Omental fat pad (tissue), 4 donors: Measurements from ENCODE around the gene ATP6AP2.

DNA sequence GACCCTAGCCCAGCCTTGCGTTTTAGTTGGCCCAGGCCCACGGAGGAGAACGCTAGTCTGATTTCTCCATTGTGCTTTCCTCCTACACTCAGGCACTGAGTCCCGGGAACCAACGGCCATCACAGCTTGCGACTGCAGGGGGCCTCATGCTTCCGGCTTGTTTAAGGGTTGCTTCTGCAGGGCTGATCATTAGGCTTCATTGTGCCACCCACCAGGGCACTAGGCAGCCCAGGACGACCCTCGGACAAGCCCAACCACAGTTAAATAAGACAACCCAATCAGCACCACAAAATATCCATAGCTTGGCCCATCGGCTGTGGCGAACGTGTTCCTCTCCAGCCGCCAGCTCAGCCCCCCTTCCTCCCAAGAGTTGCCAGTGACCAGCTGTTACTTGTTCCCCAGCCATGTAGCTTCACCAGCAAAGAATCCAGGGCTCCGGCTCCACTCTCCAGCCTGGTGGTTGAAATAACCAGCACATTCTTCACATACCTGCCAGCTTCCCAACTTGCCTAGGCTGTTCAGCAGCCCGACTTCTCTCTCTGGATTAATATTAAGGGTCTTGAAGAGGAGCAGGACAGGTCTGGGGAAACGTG, 200.4 kb downstream of the BCOR start:
- PRO-cap, result no peak
- RAMPAGE, long total RNA, 4 experiments, result no peak in any of the 4 experiments

DNA sequence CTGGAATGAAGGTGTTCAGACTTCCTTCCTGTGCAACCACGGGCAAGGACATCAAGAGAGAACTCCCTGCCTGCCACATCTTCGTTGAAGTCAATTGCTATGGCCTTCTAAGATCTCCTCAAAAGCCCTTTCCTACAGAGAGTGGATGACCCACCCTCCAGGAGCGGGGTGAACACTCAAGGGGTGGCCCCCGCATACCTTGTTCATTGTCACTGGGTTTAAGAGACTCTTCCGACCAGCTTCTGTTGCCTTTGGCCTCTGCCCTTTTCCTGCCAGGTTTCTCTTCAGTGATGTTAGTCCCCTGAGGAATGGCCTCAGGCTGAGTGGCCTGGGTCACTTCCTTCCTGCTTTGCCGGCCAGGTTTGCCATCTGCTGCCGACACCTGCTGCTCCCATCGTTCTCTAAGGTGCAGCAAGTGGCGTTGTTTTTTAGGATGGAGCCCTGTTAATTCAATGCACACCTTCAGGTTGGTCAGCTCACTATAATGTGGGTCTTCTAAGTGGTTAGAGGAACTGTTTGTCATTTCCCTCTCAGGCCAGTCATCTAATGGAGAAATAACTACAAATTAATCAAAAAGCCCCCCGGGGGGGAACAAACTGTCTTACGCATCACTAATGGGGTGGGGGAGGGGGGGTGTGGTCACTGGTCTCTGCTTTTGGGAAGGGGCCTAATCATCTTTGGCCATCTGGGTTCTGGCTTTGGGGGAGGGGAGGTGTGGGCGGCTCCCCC, 34.2 kb downstream of the BCOR start:
- PRO-cap, result no peak
- RAMPAGE, long total RNA, 4 experiments, result no peak in any of the 4 experiments

DNA sequence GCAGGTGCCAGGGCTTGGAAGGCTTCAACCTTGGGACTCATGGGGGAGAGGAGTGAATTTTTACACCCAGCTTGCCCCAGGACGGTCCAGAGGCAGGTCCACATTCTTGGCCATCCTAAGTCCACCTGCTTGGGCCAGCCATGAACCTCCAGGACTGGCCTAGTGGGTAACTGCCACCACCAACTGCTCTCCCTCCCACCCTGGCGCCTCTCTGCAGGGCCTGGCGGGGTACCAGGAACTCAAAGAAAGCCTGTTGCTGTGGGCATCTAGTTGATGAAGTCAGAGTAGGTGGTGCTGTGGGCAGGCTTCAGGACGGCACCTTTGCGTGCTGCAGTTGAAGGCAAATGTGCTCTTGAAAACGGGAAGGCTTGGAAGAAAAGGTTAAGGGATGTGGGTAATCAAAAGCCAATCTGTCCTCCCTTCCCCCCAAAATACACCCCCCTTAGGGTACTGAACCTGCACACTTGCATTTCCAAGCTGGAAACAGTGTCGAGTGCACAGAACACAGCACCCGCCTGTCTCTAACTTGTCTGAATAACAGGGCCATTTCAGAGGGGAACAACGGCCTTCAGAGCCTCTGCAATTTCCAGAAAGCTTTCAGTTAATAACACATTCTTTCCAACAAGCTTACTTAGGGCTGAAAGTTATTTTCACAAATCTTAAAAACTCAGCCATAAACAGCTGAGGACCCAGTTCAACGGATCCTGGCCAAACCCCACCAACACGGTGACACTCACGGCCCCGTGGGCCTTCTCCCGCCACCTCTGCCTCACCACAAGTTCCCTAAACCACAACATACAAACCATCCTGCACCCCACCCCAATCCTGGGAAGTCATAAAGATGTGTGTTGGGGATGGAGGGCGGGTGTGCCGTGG, 11.8 kb downstream of the BCOR start:
- PRO-cap, result no peak
- RAMPAGE, long total RNA, 4 experiments, result no peak in any of the 4 experiments

DNA sequence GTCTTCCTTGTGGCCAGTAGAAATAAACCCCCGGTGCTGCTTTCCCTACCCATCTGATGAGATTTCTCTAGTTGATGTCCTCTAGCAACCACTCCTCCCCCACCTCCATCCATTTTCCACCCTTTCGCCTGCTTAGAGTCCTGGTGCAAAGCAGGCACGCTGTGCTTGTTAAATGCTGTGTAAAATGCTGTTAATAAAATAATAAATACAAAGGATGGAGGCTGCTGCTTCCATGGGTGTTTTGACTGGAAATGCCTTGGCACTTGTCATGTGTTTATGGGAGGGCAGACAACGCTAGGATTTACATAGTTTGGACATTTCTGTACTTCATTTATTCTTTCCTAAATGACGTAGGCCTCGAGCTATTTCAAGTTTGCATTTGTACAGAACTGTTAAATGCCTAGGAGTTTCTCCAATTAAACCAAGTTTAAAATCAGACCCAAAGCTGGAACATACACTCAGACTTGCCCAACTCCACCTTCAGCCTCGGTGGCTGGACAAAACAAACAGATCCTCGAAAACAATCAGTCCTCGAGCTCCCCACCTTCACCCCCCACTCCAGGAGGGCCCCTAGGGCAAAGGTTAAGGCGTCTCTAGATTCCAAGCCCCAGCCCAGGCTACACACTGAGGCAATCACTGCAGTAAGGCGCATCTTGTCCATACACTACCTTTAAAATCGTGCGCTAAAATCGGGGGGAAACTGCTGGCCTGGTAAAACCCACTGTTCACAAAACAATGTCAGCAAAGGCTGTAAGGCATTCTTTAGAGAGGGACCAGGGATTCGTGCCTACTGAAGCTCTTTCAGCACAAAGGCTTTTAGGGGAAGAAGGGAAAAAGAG, 9.9 kb downstream of the BCOR start:
- PRO-cap, result no peak
- RAMPAGE, long total RNA, 4 experiments, result no peak in any of the 4 experiments

- PRO-cap, result no peak
- RAMPAGE, long total RNA, 4 experiments, result no peak in any of the 4 experiments
These were observed 54.7 kb upstream of the BCOR start for GRCh38 chrX:40152114-40153273.

GRCh38 chrX:40168794-40169013, 70.9 kb upstream of the BCOR start:
- PRO-cap, result no peak
- RAMPAGE, long total RNA, 4 experiments, result no peak in any of the 4 experiments

DNA sequence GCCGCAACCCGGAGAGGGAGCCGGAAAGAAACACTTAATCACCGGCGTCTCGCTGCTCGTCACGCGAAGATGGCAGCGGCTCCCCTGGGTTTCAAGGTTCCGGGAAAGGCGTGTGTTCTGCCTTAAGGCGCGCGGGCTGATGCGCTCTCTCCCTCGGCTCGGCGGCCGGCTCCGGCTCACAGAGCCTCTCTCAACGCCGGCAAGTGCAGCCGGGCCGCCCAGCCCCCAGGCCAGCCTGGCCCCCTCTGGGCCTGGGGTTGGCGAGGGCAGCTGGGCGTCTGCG, 73.9 kb upstream of the BCOR start:
- PRO-cap, result no peak
- RAMPAGE, long total RNA, 4 experiments, result no peak in any of the 4 experiments

DNA sequence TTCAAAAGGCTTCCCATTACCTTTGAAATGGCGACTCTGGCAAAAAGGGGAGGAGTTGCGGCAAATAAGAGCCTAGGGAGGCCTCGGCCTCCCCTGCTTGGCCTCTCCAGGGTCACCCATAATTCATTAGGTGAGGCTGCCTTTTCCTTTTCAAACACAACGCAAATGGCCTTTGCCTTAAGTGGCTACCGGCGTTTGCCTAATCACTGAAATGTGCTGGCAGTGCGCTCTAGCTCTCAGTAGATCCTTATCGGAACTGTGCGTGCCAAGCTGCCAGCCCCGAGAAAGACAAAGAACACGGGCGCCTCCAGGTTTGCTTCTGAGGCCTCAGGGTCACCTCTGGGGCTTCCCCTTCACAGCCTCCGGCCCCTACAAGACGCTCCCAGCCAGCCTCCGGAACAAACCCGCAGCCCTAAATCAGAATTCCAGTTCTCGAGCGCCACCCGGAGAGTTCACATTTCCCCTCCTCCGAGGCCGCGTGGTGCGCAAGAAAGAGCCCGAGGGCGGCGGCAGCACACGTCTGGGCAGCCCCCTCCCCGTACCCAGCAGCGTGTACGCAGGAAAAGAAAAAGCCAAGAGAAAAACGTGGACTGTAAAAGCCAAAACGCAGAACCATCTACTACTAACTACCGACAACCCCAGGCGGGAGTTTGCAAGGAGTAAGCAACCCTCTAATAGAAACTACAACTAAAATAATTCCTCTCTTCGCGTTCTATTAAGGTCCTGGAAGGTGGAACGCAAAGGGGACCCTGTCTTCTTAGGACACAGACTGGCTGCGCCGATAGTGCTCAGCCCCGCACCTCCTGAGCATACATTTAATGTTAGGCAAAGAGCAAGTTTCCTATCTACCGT, 76.4 kb upstream of the BCOR start:
- PRO-cap, result no peak
- RAMPAGE, long total RNA, 4 experiments, result no peak in any of the 4 experiments

DNA sequence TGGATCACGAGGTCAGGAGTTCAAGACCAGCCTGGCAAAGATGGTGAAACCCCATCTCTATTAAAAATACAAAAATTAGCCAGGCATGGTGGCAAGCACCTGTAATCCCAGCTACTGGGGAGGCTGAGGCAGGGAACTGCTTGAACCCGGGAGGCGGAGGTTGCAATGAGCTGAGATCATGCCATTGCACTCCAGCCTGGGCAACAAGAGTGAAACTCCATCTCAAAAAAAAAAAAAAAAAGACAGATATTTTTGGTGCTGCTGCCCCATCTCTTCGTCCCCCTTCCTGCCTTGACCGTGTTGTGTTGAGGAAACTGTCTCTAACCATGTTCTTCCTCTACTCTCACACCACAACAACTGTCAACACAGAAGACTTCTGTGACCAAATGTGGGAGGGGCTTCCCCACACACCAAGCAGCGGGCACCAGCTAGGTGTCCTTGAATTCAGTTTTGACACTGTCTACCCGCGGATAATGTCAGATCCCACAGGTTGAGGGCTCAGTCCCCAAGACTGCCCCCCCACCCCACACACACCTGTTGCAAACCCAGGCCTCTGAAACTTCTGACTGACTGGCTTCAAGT, 104.6 kb upstream of the BCOR start:
- PRO-cap, result no peak
- RAMPAGE, long total RNA, 4 experiments, result no peak in any of the 4 experiments

- PRO-cap, result no peak
- RAMPAGE, long total RNA, 4 experiments, result no peak in any of the 4 experiments
These were observed 145.9 kb upstream of the ATP6AP2 start for GRCh38 chrX:40434751-40435416.

DNA sequence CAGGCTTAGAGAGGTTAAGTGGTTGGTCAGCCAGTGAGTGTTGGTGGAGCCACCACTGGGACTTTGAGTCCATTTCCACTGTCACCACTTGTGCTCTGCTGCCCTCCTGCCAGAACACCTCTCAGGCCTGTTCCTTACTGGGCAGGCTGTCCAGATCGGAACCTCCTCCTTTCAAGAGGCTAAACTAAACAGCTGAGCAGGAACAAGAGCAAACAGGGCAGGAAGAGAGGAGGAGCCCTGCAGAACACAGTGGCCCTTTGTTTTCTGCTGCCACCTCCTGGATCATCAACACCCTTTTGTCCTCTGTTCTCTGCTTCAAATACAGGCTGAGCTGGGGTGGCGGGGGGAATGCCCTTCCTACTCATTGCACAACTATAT, 112.5 kb upstream of the ATP6AP2 start:
- PRO-cap, result no peak
- RAMPAGE, long total RNA, 4 experiments, result no peak in any of the 4 experiments

GRCh38 chrX:40580837-40581900, at the start of gene ATP6AP2:
Gene ATP6AP2, plus strand, starts transcription at chrX:40580970.
- PRO-cap, result unidirectional peak, plus-strand start at chrX:40580949
- RAMPAGE, long total RNA, 4 experiments, result start-site peak on the plus strand in 4 of 4 experiments, at chrX:40580940-40581011 at its widest, 141 to 1,200 reads per replicate

GRCh38 chrX:40845008-40845615, 109.8 kb upstream of the MED14 start:
- PRO-cap, result no peak
- RAMPAGE, long total RNA, 4 experiments, result no peak in any of the 4 experiments

- PRO-cap, result no peak
- RAMPAGE, long total RNA, 4 experiments, result no peak in any of the 4 experiments
These were observed 72.4 kb downstream of the USP9X start for GRCh38 chrX:41157519-41158239.

- PRO-cap, result no peak
- RAMPAGE, long total RNA, 4 experiments, result no peak in any of the 4 experiments
These were observed 106.5 kb downstream of the USP9X start for GRCh38 chrX:41191752-41192040.

- PRO-cap, result no peak
- RAMPAGE, long total RNA, 4 experiments, result no peak in any of the 4 experiments
These were observed 123.7 kb upstream of the DDX3X start for GRCh38 chrX:41210037-41210916.

DNA sequence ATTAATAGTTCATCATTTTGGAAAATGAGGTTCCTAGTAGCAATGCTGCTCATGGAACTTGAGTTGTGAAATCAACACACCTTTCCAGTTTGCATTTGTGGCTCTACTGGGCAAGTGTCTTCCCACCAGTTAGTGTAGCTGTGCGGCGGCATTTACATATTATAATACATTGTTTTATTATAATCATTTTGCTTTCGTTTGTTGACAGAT, 1.9 kb upstream of the DDX3X start:
- PRO-cap, result no peak
- RAMPAGE, long total RNA, 4 experiments, result no peak in any of the 4 experiments

GRCh38 chrX:41336935-41337598, 3.1 kb downstream of the DDX3X start:
- PRO-cap, result no peak
- RAMPAGE, long total RNA, 4 experiments, result no peak in any of the 4 experiments

DNA sequence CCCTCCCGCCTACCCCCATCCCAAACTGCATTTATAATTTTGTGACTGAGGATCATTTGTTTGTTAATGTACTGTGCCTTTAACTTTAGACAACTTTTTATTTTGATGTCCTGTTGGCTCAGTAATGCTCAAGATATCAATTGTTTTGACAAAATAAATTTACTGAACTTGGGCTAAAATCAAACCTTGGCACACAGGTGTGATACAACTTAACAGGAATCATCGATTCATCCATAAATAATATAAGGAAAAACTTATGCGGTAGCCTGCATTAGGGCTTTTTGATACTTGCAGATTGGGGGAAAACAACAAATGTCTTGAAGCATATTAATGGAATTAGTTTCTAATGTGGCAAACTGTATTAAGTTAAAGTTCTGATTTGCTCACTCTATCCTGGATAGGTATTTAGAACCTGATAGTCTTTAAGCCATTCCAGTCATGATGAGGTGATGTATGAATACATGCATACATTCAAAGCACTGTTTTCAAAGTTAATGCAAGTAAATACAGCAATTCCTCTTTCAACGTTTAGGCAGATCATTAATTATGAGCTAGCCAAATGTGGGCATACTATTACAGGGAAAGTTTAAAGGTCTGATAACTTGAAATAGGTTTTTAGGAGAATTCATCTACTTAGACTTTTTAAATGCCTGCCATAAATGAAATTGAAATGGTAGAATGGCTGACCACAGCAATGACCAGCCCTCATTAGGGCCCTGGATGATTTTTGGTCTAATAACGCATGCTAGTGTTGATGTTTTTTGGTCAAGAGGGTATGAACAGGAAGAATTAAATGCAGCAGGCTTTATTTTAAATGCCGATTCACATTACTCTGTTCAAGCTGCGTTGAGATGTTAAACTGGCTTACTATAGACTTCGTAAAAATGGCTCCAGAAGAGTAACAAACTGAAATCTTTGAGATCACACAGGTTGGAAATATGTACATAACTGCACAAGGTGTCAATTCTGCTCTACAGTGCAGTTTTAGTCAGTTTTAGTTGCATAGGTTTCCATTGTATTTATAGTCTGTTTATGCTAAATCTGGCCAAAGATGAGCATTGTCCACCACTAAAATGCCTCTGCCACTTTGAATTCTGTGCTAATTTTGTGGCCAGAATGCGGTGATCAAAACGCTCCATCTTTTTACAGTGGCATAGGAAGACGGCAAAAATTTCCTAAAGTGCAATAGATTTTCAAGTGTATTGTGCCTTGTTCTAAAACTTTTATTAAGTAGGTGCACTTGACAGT, 14.4 kb downstream of the DDX3X start:
- PRO-cap, result no peak
- RAMPAGE, long total RNA, 4 experiments, result no peak in any of the 4 experiments

DNA sequence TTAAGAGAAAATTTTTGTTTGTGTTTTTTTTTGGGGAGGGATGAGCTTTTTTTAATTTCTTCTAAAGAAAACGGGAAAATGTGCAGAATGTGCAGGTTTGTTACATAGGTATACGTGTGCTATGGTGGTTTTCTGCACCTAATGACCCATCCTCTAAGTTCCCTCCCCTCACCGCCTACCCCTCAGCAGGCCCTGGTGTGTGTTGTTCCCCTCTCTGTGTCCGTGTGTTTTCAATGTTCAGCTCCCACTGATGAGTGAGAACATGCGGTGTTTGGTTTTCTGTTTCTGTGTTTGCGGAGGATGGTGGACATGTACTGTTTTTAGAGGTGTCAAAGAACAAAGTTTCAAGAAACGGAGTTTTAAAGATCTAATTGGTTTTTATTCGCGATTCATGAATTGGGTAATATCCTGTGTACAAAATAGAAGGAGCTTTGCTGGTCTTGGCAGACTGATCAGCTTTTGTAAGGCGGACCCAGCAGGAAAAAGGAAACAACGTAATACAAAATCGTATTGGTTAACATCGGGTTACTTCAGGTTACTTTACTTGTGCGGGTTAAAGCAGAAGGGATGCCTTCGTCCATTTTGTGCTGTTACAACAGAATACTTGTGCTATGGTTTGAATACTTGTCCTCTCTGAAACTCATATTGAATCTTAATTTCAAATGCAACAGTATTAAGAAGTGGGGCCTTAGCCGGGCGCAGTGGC, 11.6 kb upstream of the NYX start:
- PRO-cap, result no peak
- RAMPAGE, long total RNA, 4 experiments, result no peak in any of the 4 experiments